Neural cell (in vitro differentiated cells): ENCODE measurements around the genes CDKN1A and RNF8.

- RAMPAGE, long total RNA, result no peak
Measured at GRCh38 chr6:36605702-36606560, 11.8 kb downstream of the SRSF3 start.

- RAMPAGE, long total RNA, result no peak
Measured at GRCh38 chr6:36623250-36623955, 29.2 kb downstream of the SRSF3 start.

DNA sequence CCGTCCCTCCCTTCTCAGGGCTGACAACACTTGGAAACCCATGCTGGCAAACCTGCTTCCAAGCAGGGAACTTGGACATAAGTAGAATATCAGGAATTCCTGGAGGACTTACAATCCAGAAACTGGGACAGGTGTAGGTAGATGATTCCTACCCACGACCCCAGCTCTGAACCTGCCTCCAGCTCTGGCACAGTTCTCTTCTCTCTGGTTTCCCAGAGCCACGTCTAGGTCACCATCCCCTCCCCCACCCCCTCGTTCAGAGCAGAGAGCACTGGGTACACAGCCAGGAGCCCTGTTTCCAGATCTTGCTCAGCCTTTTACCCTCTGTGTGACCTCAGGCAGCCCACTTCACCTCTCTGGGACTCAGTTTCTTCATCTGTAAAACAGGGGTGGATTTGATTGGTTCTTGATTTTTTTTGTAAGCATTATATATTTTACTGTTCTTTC is 35.0 kb upstream of the CDKN1A start:
- RAMPAGE, long total RNA, result no peak

GRCh38 chr6:36677688-36678252 is 744 bp upstream of the CDKN1A start:
- RAMPAGE, long total RNA, result no peak

- RAMPAGE, long total RNA, result no peak
Measured at GRCh38 chr6:36678649-36679652, at the start of gene CDKN1A. Gene CDKN1A (plus strand): TSS chr6:36678714.

- RAMPAGE, long total RNA, result no peak
Measured at GRCh38 chr6:36683799-36684175, 5.3 kb downstream of the CDKN1A start.

DNA sequence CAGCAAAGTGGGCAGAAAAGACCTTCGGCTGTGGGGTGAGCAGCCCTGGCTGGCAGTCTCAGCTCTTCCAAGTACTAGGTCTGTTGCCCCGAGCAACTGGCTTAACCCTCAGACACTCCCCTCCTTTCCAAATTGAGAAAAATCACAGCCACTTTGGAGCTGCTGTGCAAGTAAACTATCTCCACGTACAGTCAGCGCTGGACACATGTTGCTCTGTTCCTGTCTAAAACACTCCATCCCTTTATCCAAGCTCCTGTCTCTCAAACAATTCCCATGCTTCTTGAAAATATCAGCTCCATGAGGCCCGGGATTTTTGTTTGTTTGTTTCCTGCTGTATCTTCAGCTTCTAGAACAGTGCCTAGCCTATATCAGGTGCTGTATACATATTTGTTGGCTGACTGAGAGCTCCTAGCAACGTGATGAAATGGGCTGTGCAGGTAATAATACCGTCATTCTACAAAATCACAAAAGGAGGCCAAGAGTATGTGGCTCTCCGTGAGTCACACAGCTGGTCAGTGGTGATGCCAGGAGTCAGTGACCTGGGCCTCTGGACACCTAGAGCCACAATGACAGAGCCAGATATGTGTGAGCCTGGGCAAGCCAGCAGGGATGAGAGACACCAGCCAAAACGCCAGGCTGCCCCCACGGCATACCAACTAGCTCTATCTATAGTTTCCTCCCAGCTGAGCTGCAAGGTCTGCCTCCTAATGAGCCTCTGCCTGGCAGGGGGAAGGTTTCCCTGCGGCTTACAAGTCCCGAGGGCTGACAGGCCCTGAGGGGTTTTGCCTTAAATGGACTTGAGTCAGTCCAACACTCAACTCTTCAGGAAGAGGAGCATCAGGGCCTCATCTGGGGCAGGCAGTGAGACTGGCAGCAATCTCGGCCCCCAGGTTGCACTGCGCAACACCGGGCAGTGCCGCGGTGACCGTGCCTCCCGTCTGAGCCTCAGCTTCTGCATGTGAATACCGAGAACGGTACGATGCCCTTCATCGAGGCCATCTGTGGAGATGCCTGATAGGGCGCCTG is 70.1 kb downstream of the CPNE5 start:
- RAMPAGE, long total RNA, result no peak

- RAMPAGE, long total RNA, result no peak
Measured at GRCh38 chr6:36840875-36841477, 1.7 kb upstream of the CPNE5 start.

- RAMPAGE, long total RNA, result no peak
Measured at GRCh38 chr6:36850099-36850534, 10.9 kb upstream of the CPNE5 start.

DNA sequence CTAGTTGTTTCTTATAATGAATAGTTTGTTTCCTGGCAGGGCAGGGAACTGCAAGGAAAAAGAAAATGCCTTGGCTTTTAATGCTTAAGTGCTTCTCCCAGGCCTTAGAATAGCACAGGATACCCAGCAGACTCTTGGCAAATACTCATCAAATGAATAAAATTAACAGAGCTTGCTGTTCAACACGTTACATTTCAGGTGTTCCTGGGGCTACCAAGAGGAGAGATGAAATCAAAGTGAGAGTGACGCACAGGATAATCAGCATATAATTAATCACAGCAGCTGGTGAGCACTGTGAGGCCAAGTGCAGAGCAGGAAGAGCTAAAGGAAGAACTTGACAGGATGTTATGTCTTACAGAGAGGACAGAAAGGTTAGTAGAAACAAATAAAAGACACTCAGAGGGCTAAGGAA is 8.8 kb downstream of the PPIL1 start:
- RAMPAGE, long total RNA, result no peak

GRCh38 chr6:36975922-36976125 is 10.2 kb downstream of the MTCH1 start:
- RAMPAGE, long total RNA, result no peak

- RAMPAGE, long total RNA, result no peak
Measured at GRCh38 chr6:36985802-36985979, 305 bp downstream of the MTCH1 start.

GRCh38 chr6:37242299-37243246 is 15.0 kb upstream of the TBC1D22B start:
- RAMPAGE, long total RNA, result no peak

GRCh38 chr6:37353602-37354533 is at the start of gene RNF8:
Gene RNF8 (plus strand): TSS chr6:37353983.
- RAMPAGE, long total RNA, result start-site peak on the plus strand at chr6:37353993-37354146, 1,345 and 757 reads in 2 replicates

GRCh38 chr6:37489883-37490349 is 9.8 kb downstream of the CCDC167 start:
- RAMPAGE, long total RNA, result no peak

DNA sequence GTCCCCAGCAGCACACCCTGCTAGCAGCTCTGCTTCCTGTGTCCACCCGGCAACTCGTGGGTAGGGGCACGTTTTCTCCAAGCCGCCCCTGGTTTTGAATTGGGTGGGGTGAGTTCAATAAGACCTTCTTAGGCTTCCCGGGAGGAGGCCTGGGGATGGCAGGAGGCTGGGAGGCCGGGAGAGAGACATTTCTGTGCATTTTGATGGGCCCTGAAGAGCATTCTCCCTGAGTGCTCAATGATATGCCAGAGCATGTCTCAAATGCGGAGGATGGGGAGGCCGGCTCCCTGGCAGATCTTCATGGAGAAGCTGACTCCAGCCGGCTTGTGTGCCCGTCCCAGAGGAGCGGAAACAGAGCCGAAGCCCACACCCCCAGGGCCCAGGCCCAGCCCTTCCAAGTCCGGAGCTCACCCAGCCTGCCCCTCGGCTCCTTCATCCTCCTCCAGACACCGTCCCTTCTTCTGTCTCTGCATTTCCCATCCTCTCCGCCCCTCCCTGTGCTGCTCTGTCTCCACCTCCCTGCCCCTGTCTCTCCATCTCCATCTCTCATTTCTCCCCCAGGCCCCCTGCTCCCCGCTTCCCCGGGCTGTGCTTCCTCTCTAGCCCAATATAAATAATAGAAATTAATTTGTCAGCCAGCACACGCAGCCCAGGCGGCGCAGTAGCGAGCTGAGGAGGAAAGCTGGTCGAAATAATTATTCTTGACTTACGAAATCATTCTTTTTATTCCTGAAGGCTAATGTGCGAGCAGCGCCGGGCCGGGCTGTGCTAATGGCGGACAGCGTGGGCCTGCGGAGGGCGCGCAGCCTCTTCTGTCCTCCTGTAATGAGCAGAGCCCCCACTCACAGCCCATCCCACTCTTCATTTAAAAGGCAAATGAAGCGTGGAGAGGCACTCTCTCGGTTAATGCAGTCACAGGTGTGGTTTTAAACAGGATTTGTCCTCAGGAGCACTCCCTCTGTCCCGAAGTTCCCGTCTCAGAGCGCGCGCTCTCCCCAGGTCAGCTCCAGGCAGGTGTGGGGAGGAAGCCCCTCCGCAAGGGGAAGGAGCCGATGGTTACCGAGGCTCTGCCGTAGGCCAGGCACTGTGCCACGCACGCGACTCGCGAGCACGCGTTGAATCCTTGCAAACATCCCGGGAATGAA is 36.0 kb upstream of the ZFAND3 start:
- RAMPAGE, long total RNA, result no peak

GRCh38 chr6:37791055-37791956 is 28.2 kb upstream of the ZFAND3 start:
- RAMPAGE, long total RNA, result no peak

GRCh38 chr6:37962228-37963025 is 142.9 kb downstream of the ZFAND3 start:
- RAMPAGE, long total RNA, result no peak

- RAMPAGE, long total RNA, result no peak
Measured at GRCh38 chr6:38050711-38051053, 231.2 kb downstream of the ZFAND3 start.

DNA sequence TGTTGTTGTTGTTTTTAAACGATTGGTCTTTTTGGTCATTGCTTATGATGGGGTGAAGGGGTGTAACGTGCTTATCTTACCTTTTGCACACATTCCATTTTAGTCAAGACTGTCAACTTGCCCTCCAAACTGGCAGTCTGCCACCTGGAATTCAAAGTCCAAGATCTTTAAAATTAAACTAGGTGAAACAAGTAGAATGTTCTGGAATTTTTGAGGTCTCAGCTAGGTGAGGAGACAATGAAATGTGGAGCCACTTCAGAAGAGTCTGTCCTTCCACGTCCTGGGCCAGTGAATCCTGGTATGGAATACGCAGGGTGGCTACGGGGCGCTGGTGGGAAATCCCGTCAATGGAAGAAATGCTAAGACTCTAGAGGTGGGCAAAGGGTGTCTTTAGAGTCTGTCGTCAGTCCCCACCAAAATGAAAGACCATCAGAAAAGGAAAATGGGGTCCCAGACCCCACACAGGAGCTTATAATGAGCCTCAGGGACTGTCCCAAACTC is 344.7 kb downstream of the ZFAND3 start:
- RAMPAGE, long total RNA, result no peak